Adrenal gland (tissue), 7 donors: ENCODE measurements around a stretch of chr13.

DNA sequence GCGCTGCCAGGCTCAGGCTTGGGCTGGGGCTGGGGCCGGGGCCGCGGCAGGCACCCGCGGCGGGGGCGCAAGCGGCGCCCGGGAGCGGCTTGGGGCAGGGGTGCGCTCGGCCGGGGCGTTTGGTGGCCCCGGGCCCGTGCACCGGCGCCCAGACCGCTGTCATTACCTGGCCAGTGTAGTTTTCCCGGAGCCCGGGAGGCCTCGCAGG lies 288 bp downstream of the N4BP2L1 start:
- PRO-cap, 3 experiments: no peak in any of the 3 experiments
- RAMPAGE, long total RNA, 4 experiments: no peak in any of the 4 experiments
- RRBS: 1% methylated on average over 15 of the region's 24 CpGs

GRCh38 chr13:33057487-33057921 lies 41.3 kb downstream of the KL start:
- PRO-cap, 3 experiments: no peak in any of the 3 experiments
- RAMPAGE, long total RNA, 4 experiments: no peak in any of the 4 experiments
- RRBS: no CpG with 5 or more reads among the region's 2 CpGs

DNA sequence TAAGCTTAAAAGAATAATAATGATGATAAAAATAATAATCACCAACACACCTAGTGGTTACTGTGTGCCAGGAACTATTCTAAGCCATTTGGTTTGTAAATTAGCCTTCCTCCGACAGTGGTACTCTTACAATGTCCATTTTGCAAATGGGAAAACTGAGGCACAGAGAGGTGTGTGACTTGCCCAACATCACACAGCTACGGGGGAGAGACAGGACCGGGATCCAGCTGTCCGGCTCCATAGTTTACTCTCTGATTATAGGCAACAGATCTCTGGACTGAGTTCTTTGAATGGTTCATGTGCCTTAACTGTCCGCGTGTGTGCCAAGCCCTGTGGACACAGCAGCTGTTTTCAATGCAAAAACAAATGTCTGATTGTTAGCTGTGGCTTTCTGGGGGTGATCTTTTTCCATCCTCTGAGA lies 94.0 kb downstream of the KL start:
- PRO-cap, 3 experiments: peak in 2 of 3 experiments; most common minus-strand start position 250 of the sequence (in 1)
- RAMPAGE, long total RNA, 4 experiments: no peak in any of the 4 experiments
- RRBS: no CpG with 5 or more reads among the region's 6 CpGs

- PRO-cap, 3 experiments: no peak in any of the 3 experiments
- RAMPAGE, long total RNA, 4 experiments: no peak in any of the 4 experiments
- RRBS: no CpG with 5 or more reads among the region's 2 CpGs
These were observed 57.4 kb downstream of the STARD13 start for GRCh38 chr13:33228109-33228612.

GRCh38 chr13:33249391-33250030 lies 36.0 kb downstream of the STARD13 start:
- PRO-cap, 3 experiments: no peak in any of the 3 experiments
- RAMPAGE, long total RNA, 4 experiments: no peak in any of the 4 experiments
- RRBS: no CpG with 5 or more reads among the region's 8 CpGs

GRCh38 chr13:33284754-33285401 lies 677 bp downstream of the STARD13 start:
- PRO-cap, 3 experiments: peak in 2 of 3 experiments; most common plus-strand start chr13:33285053 (in 1); most common minus-strand start chr13:33285186 (in 1)
- RAMPAGE, long total RNA, 4 experiments: no peak in any of the 4 experiments
- RRBS: no CpG with 5 or more reads among the region's 9 CpGs

- PRO-cap, 3 experiments: no peak in any of the 3 experiments
- RAMPAGE, long total RNA, 4 experiments: no peak in any of the 4 experiments
- RRBS: no CpG with 5 or more reads among the region's 6 CpGs
These were observed 202.2 kb upstream of the STARD13 start for GRCh38 chr13:33487541-33488287.

- PRO-cap, 3 experiments: peak in 3 of 3 experiments; most common plus-strand start chr13:33543064 (in 3); most common minus-strand start chr13:33542334 (in 2)
- RAMPAGE, long total RNA, 4 experiments: no peak in any of the 4 experiments
- RRBS: 5% methylated on average over 3 of the region's 79 CpGs
These were observed 256.7 kb upstream of the STARD13 start for GRCh38 chr13:33541875-33543118.

- PRO-cap, 3 experiments: no peak in any of the 3 experiments
- RAMPAGE, long total RNA, 4 experiments: no peak in any of the 4 experiments
- RRBS: no CpG with 5 or more reads among the region's 2 CpGs
These were observed 73.0 kb upstream of the RFC3 start for GRCh38 chr13:33744807-33745393.

DNA sequence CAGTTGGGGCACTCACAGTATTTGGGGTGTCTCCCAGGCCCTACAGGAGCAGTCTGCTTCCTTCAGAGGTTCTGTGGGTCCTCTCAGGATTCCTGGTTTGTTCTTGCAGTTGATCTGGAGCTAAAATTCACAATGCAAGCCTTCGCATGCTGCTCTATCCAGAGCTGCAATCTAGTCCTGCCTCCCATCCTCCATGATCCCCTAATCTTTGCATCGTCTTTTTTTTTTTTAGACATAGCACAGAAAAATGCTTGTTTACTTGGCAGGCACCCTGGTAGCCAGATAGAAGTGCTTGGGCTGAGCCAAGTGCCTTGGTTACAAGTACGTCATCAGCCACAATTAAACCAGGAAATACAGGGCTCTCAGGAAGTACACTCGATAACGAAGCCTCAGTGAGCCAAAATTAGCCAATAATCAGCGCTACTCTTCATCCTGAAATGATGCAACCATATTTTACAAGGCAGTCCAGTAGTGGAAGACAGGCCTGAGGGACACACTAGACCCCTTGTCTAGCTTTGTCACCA lies 194.1 kb upstream of the NBEA start:
- PRO-cap, 3 experiments: peak in 2 of 3 experiments; most common plus-strand start position 463 of the sequence (in 2)
- RAMPAGE, long total RNA, 4 experiments: no peak in any of the 4 experiments
- RRBS: no CpG with 5 or more reads among the region's 6 CpGs

GRCh38 chr13:35159063-35159977 lies 217.2 kb downstream of the NBEA start:
- PRO-cap, 3 experiments: no peak in any of the 3 experiments
- RAMPAGE, long total RNA, 4 experiments: no peak in any of the 4 experiments
- RRBS: no CpG with 5 or more reads among the region's 9 CpGs

DNA sequence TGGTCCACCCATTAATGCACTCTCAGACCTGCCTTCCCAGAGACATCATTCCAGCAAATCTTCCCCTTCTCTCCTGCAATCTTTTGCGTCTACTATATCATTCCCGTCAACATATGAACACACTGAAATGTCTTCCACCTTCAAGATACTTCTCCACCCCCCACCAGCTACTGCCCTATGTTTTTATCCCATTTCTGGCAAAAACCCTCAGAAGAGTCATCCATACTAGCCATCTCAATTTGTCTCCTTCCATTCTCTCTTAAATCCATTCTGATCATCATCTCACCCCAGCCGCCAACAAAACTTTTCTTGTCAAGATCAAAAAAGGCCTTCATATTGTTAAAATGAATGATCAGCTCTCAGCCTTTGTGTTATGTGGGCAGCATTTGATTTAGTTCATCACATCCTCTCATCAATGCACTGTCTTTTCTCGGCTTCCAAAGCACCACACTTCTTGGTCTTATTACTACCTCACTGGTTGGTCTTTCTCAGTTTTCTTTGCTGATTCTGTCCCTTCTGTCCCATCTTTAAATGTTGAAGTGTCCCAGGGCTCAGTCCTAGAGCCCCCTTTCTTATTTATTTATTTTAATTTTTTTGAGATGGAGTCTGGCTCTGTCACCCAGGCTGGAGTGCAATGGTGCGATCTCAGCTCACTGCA lies 30.9 kb downstream of the RFXAP start:
- PRO-cap, 3 experiments: no peak in any of the 3 experiments
- RAMPAGE, long total RNA, 4 experiments: no peak in any of the 4 experiments
- RRBS: no CpG with 5 or more reads among the region's 5 CpGs

GRCh38 chr13:36850981-36851956 lies 32.2 kb downstream of the RFXAP start:
- PRO-cap, 3 experiments: no peak in any of the 3 experiments
- RAMPAGE, long total RNA, 4 experiments: no peak in any of the 4 experiments
- RRBS: no CpG with 5 or more reads among the region's 8 CpGs

- PRO-cap, 3 experiments: no peak in any of the 3 experiments
- RAMPAGE, long total RNA, 4 experiments: no peak in any of the 4 experiments
- RRBS: no CpG with 5 or more reads among the region's 3 CpGs
These were observed 43.4 kb downstream of the RFXAP start for GRCh38 chr13:36862349-36862802.

DNA sequence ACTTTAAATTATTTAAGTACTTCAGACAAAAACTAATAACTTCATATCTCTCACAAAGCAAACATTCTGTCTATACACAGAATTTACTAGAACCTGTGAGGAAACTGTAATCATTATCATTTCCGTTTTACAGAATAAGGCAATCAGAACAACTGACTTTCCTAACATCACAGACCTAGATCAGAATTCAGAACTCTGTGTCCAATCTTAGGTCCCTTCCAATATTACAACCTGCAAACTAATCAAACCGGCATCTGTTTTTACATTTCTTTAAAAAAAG lies 1.0 kb downstream of the SUPT20H start:
- PRO-cap, 3 experiments: peak in 1 of 3 experiments; most common plus-strand start position 170 of the sequence (in 1)
- RAMPAGE, long total RNA, 4 experiments: no peak in any of the 4 experiments
- RRBS: no CpG with 5 or more reads among the region's 2 CpGs

DNA sequence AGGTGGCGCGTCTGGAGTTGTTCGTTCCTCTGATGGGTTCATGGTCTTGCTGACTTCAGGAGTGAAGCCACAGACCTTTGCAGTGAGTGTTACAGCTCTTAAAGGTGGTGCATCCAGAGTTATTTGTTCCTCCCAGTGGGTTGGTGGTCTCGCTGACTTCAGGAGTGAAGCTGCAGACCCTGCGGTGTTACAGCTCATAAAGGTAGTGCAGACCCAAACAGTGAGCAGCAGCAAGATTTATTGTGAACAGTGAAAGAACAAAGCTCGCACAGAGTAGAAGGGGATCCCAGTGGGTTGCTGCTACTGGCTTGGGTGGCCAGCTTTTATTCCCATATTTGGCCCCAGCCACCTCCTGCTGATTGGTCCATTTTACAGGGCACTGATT lies 126.6 kb downstream of the POSTN start:
- PRO-cap, 3 experiments: peak in 1 of 3 experiments; most common minus-strand start position 299 of the sequence (in 1)
- RAMPAGE, long total RNA, 4 experiments: no peak in any of the 4 experiments
- RRBS: no CpG with 5 or more reads among the region's 6 CpGs

- PRO-cap, 3 experiments: no peak in any of the 3 experiments
- RAMPAGE, long total RNA, 4 experiments: no peak in any of the 4 experiments
- RRBS: no CpG with 5 or more reads among the region's 4 CpGs
These were observed 17.4 kb upstream of the TRPC4 start for GRCh38 chr13:37886923-37887345.

GRCh38 chr13:38697130-38697626 lies 10.3 kb downstream of the FREM2 start:
- PRO-cap, 3 experiments: no peak in any of the 3 experiments
- RAMPAGE, long total RNA, 4 experiments: no peak in any of the 4 experiments
- RRBS: no CpG with 5 or more reads among the region's 1 CpG

- PRO-cap, 3 experiments: no peak in any of the 3 experiments
- RAMPAGE, long total RNA, 4 experiments: no peak in any of the 4 experiments
- RRBS: no CpG with 5 or more reads among the region's 21 CpGs
These were observed 15.6 kb upstream of the STOML3 start for GRCh38 chr13:39006112-39006675.

DNA sequence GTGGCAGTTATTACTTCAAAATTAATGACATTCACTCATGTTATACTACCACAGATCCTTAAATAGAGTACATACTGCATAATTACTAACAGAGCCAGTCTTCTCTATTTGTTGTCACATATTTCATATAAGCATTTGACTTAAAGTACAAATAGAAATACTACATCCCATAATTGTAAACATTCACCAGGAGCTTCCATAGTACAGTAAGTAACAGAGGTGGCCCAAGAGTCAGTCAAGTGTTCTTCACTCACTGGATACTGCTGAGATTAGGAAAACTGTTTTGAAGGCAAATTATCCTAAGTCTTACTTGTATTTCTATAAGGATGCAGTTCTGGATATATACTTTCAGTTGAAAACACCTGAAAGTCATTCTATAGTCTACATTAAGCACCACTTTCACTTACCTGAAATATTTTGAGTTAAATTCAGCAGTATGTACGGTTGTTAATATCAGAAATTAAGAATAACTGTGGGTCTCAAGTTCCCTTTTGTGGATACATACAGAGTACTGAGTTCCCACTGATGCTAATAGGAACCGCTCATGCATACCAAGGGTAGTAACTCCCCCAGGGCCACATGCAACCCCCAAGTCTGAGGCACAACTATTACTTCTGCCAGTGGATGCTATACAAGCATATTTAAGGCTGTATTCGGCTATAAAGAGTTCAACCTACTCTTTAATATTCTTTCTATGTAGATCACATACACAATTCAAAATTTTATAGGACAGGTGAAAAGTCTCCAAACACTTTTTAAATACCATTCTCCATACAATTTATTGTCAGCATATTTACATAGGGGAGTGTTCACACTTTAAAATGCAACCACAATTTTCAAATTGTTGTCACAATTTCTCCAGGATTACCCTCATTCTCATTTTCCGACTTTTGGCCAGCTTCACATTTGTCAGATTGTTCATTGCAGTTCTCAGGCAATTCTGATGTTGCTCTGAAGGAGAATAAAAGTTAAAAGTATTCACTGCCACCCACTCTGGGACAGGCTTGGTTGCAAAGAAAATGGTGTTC lies 20.1 kb upstream of the STOML3 start:
- PRO-cap, 3 experiments: no peak in any of the 3 experiments
- RAMPAGE, long total RNA, 4 experiments: start-site peak on the minus strand in 1 of 4 experiments, centred at position 369 of the sequence, 9 reads per replicate
- RRBS: no CpG with 5 or more reads among the region's 4 CpGs